NT2/D1 (cell line): ENCODE data around the genes MED14, USP9X and NDP.

- RRBS, 2 experiments = no CpG with 5 or more reads among the region's 8 CpGs
Observed at GRCh38 chrX:40202286-40202867, 104.6 kb upstream of the BCOR start.

GRCh38 chrX:40273296-40273748, 175.6 kb upstream of the BCOR start:
- RRBS, 2 experiments = no CpG with 5 or more reads among the region's 9 CpGs

DNA sequence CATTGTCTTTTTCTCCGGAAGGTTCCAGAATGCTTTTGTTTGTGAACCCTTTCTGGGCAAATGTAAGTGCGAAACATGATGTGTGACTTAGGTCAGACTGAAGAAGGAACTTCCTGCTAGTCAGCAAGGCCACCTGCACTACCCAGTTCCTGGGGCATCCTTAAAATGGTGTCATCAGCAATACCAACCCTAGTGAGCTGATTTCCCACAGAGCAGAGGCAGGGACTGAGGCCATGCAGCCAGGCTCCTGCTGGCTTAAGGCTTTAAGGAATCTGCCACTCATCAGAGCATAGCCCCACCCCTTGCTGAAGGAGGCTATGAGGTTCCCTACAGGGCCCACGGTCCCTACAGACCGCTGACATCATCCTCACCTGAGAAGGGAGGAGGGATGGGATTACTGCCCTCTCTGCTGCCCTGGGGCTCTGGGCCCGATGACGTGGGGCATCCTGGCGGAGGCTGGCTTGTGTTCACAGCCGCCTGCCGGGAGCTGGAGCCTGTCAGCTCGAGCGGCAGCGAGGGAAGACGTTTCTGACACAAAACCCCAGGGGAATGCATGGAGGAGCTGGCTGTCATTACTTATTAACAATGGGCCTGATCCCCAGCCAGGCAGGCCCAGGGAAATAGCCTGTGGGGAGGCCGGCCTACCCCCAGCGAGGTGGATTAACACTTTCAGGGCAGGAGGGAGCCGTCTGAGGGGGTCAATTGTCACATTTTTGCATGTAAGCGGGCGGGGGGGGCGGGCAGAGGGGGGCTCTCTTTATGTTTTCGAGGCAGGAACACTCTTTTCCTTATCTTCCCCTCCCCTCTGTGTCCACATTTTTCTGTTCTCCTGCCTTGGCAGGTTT, 106.6 kb upstream of the ATP6AP2 start:
- RRBS, 2 experiments = no CpG with 5 or more reads among the region's 20 CpGs

- RRBS, 2 experiments = 1% methylated on average over 13 of the region's 25 CpGs
Observed at GRCh38 chrX:40734763-40735333, 494 bp downstream of the MED14 start.

- RRBS, 2 experiments = under 1 to 1% methylated on average over 28 of the region's 99 CpGs
Observed at GRCh38 chrX:40735334-40736341, at the start of gene MED14. Gene MED14, minus strand, starts transcription at chrX:40735542.

DNA sequence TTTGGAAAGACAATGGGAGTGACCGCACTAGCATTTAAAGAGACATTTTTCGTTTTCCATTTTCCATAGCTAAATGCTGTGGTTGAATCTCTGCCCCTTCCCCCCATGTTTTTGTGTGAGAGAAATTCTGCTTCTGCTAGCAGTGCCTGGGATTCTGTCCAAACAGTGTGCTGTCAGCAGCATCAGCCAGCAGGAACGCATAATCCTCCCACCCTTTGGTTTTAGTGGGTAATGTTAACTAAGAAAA, 110.2 kb upstream of the MED14 start:
- RRBS, 2 experiments = no CpG with 5 or more reads among the region's 3 CpGs

DNA sequence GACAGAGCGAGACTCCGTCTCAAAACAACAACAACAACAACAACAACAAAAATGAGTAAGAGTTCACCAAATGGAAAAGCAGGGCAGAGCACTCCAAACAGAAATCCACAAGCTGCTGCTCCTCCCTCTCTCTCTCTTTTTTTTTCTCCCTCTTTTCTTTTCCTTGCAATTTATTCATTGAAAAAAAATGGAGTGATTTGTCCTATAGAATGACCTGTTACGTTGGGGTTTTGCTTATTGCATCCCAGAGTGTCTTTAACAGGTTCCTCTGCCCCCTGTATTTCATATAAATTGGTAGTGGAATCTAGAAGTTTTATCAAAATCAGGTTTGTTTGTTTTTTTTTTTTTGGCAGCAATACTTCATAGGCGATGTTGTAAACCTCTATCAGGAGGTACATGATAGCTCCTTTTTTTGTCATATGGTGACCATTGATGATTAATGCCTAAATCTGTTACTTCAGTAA, 64.9 kb upstream of the USP9X start:
- RRBS, 2 experiments = no CpG with 5 or more reads among the region's 4 CpGs

DNA sequence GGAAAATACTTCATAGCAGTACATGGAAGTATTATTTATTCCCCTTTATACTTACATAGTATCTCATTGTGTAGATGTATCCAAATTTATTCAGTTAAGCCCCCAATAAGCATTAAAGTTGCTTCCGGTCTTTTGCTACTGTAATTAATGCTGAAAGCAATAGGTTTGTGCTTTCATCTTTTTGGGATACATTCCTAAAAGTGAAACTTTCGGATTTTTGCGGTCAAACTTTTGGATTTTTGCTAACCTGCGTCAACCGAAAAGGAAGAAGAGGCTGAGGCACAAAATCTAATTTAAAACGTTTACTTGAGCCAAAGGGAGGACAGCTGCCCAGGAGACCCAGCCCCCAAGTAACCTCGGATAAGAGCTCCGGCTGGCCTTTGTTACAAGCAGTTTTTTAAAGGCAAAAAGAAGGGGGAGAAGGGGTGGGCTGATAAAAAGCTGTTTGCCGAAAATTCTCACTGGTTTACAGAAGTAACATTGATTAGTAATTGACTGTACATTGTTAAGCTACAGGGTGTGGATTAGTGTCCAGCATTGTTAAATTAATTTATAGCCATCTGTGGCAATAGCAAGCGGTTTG, 59.4 kb upstream of the USP9X start:
- RRBS, 2 experiments = no CpG with 5 or more reads among the region's 10 CpGs

DNA sequence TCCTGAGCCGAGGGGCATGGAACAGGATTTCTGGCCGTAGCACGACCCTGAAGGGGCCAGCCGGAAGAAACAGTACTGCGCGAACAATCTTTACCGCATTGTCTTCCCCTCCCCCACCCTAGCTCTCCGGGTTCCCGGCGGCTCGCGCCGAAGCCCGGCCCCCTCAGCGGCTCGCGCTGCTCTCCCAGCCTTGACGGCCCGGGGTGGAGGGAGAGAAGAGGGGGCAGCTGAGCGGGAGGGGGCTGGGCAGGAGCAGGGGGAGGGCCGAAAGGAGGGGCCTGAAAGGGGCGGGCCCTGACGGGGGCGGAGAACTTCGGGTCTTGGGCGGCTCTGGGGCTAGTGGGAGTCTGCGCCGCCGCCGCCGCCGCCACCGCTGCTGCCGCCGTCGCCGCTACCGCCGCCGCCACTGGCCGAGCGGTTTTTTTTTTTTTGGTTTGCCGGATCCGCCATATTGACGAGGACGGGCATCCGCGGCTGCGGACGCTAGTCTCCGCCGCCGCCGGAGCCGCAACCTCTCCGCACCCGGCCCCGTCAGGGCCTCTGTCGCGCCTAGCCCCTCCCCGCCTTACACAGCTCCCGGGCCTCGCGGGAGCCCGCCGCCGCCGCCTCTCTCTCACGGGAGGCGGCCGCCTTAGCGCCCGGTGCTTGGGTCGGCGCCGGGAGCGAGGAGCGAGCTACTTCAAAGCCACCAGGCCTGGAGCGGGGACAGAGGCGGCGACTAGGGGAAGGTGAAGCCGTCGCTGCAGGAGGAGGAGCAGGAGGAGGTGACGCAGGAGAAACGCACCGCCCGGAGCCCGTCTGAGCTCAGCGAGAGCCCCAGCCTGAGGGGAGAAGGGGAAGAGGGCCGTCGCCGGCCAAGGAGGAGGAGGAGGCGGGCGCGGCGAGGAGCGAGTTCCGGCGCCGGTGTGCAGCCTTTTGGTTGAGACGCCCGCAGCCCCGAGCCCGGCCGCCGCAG, at the start of gene USP9X:
Gene USP9X, plus strand, starts transcription at position 433 of the 955 bp plus-strand sequence.
- RRBS, 2 experiments = under 1 to 1% methylated on average over 57 of the region's 106 CpGs

DNA sequence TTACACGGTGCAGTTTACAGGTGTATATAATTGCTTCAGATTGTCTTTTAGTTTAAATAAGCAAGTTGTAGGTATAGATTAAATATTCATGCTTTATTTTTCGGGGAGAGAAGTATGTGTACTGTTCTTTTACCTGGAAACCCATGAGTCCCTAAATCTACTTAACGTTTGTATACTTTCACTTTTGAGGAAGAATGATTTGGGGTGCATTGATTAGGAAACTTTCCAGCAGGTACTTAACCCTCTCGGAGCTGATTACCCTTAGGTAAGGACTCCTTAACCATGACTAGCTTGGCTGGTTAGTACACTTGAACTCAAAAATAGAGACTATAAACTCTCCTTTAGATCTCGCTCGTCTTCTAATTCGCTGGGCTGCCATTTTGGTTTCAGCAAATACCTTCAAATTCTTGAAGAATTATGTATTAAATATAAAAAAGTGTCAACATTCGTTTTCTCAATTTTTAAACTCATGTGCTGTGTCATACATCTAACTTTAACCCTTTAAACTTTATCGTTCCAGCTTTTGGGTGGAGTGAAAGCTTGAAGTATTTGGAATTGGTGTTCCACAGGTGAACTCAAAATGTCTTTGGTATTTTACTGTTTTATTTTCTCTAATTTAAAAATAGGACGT, 2.0 kb downstream of the USP9X start:
- RRBS, 2 experiments = no CpG with 5 or more reads among the region's 10 CpGs

- RRBS, 2 experiments = no CpG with 5 or more reads among the region's 2 CpGs
Observed at GRCh38 chrX:41110656-41110953, 25.4 kb downstream of the USP9X start.

DNA sequence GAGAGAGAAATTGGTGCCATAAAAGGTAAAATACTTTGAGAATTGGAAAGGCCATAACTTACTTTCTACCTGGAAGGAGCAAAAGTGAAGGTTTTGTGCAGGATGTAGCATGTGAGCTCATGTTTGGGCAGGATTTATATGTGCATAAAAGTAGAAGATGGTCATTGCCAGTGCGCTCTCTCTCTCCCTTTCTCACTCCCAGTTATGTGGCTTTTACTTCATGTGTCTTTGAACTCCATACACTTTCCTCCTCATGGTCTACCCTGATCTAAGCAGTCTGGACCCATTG, 106.5 kb downstream of the USP9X start:
- RRBS, 2 experiments = no CpG with 5 or more reads among the region's 1 CpG

DNA sequence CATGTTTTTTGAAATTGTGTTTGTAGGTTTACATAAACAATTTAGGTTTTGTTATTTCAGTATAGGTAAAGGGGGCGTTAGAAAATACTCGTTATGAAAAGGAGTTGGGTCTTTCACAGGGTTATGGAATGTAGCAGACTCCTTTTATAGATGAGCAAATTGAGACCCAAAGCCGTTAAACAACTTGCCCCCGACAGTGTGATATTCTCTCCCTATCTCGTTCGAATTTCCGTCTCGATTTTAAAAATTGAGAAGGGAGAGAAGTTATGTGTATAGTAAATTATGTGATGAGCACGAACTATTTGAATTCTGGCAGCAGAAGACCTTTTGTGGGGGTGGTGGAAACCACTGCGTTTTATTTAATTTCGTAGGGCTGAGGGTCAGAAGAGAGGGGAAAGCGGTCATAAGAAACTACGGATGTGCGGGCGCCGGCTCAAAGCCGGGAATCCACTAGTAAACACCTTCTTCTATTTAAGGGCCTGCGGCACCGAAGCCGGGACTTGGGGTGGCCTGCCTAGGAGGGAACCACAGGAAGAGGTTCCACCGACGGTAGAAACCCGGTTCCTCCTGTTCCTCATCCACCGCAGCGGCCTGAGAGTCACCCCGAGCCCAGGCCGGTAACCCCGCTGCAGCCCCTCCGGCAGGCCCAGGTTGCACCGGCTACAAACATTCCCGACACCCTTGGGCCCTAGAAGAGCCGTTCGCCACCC, 1.5 kb upstream of the DDX3X start:
- RRBS, 2 experiments = under 1 to 2% methylated on average over 12 of the region's 33 CpGs

DNA sequence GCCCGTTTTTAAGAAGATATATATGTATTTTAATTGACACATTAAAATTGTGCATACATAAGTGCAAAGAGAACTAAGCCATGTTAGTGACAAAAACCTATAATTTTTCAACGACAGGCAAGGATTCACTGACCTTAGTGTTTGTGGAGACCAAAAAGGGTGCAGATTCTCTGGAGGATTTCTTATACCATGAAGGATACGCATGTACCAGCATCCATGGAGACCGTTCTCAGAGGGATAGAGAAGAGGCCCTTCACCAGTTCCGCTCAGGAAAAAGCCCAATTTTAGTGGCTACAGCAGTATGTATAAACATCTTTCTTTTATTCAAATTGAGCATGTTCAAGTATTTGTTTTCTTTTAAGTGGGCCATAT, 12.1 kb downstream of the DDX3X start:
- RRBS, 2 experiments = no CpG with 5 or more reads among the region's 5 CpGs

- RRBS, 2 experiments = no CpG with 5 or more reads among the region's 6 CpGs
Observed at GRCh38 chrX:41578193-41578632, 110.6 kb upstream of the GPR34 start.

- RRBS, 2 experiments = no CpG with 5 or more reads among the region's 7 CpGs
Observed at GRCh38 chrX:42247140-42247503, 323.8 kb upstream of the CASK start.

- RRBS, 2 experiments = no CpG with 5 or more reads among the region's 1 CpG
Observed at GRCh38 chrX:43860140-43860747, 22.0 kb downstream of the MAOB start.

GRCh38 chrX:43970060-43970576, 3.1 kb downstream of the NDP start:
- RRBS, 2 experiments = no CpG with 5 or more reads among the region's 7 CpGs

DNA sequence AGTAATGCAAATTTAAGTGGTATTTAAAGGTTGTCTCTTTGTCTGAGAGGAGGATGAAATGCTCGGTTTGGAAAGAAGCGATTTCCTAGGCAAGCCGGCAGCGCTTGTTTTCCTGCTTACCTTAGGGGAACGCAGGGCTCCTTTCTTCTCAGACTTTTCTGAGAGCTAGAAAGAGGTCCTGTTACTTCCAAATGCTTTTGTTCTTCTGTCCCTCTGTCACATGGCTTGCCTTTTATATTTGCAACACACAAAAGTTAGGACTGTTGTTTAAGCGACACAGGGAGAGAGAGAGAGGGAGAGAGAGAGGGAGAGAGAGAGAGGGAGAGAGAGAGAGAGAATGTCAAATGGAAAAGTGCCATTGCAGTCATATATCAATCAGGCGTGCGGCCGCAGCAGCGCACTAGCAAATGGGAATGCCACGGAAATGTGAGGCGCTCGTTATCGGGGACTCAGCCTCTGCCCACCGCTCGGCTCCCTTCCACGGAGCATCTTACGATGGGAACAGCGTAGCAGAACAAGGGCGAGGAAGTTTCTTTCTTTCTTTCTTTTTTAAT, at the start of gene NDP:
Gene NDP, minus strand, starts transcription at position 207 of the 554 bp plus-strand sequence.
- RRBS, 2 experiments = no CpG with 5 or more reads among the region's 20 CpGs

DNA sequence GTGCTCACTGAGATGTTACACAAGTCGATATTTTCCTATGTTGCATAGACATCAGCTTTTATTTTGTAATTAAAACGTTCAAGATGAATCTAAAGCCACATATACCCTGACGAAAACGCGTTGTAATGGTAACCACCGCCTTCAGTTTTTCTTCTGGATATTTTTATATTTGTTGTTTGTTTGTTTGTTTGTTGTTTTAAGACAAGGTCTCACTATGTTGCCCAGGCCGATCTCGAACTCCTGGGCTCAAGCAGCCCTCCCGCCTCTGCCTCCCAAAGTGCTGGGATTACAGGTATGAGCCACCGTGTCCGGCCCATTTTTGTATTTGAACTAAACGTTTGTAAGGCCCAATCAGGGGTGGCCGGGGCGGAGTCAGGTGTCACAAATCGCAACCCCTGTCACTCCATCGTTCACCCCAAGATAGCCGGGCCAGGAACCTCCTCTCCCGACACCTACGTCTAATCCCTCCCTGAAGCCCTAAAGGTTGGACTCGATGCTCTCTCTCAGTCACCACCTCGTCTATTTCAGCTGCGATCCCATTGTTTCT, 642 bp upstream of the EFHC2 start:
- RRBS, 2 experiments = 91 to 96% methylated on average over 5 of the region's 22 CpGs